Upper lobe of left lung (tissue), 5 donors: ENCODE data around the genes SRGN, HKDC1 and TACR2.

DNA sequence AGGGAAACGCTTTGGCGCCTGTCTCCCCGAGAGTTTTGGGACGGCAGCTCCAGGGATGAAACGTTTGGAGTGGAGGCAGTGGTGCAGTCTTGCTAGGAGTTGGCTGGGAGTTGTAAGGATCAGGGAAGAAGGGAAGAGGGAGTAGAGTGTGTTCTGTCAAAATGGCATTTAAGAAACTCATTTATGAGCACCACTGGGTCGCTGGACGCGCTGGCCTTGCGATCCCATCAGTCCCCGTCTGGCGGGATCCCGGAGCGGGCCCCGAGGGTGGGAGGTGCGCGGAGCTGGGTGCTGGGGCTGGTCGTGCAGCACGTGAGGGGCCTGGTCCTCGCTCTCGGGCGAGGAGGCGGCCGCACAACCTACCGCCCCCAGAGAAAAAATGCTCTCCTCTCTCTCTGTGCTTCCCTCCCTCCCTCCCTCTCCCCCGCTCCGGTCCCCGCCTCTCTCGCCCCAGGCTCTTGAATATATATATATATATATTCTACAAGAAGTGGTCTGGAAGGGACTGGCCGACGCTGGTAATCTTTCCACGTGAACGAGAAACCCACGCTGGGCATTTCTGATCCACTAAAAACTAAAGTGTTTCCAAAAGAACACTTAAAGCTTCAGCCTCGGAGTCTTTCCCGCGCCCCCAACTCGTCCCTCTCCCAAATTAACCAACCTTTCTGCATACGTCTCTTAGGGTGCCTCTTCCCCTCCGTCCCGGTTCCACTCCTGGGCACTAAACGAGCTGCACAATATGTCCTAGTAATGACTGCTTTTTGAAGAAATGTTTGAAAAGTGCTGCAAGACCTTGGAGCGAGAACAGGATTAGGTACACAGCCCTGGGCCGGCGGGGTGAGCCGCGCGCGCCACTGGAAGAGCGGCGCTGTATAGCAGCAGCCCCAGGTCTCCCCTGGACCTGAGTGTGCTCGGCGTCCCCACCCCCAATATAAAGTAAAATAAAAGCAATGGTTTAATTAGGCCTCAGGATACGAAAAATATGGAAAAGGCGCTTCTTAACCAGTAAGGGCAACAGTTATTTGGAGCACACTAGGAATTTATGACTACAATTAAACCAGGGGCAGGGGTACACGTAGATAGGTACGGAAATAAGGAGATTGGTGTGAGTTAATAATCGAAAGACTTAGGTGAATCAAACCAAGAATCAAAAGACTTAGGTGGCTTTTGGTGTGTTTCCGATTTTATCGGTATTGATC is 1.5 kb downstream of the TET1 start:
- PRO-cap, 2 experiments: no peak in any of the 2 experiments
- RAMPAGE, long total RNA, 4 experiments: no peak in any of the 4 experiments

DNA sequence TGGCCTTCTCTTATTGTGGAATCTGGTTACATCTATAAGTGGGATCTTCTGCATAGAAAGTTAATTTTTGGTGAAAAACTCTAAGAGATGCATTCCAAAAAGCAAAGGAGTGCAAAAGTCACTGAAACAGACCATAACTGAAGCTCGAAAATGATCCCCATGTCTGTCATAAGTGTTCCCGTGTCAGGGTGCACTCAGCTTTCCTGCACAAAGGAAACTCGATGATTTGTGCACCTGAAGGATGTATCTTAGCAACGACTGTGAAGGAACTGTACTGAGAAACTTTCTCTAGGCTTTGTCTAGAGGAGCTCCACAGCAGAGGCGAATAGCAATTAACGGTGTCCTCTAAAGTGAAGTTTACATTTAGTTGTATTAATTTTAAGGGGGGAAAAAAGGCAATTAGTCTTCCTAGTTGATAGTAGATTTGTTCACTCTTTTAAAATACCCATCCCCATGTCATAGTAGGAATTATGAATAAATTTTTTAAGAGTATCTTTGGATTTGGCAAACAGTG is 24.2 kb upstream of the DDX50 start:
- PRO-cap, 2 experiments: no peak in any of the 2 experiments
- RAMPAGE, long total RNA, 4 experiments: no peak in any of the 4 experiments

DNA sequence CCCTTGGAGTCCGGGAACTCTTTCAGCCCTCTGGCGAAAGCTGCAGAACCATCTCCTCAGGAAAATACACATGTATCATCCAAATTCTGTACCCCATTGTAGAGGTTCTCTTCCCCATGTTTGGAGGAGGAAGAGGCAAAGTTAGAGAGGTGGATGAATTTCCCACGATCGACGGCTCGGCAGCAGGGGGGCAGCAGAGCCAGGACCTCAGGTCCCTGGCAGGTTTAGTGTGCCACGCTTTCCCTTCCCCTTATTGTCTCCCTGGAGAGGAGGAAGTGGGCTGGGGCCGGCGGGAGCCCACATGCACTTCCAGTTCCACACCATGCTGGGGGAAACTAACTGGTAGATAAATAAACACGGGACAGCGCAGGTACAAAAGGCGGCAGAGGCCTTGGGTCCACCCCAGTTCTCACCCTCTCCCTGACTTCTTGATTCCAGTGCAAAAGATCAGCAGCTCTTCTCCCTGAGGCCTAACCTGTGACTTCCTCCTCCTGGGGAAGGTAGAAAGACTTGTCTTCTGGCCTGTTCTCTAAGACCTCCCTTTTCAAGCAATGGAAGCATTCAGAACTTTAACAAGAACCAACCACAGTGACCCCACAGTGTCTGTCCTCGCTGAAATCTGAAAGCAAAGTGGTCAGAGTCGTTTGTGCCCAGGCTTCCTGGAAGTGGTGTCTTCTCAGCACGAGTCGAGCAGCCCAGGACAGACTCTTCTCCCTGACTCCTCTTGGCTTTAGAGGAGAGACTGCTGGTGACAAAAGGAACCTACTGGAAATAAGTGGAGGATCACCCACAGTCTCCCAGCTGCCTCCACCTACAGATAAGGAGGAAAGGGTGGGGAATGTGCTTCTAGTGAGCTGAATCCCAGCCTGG is 30.5 kb upstream of the SRGN start:
- PRO-cap, 2 experiments: peak in 2 of 2 experiments; most common plus-strand start position 375 of the sequence (in 1); most common minus-strand start position 226 of the sequence (in 1)
- RAMPAGE, long total RNA, 4 experiments: no peak in any of the 4 experiments

GRCh38 chr10:69072718-69073475 is 15.0 kb upstream of the SRGN start:
- PRO-cap, 2 experiments: peak in 1 of 2 experiments; most common plus-strand start chr10:69073217 (in 1)
- RAMPAGE, long total RNA, 4 experiments: no peak in any of the 4 experiments

- PRO-cap, 2 experiments: peak in 2 of 2 experiments; most common plus-strand start chr10:69088072 (in 1); most common minus-strand start chr10:69087904 (in 1)
- RAMPAGE, long total RNA, 4 experiments: start-site peak on the plus strand in 4 of 4 experiments, at chr10:69088091-69088163 at its widest, 118 to 1,727 reads per replicate
Observed at GRCh38 chr10:69087771-69088767, at the start of gene SRGN. TSS of gene SRGN (plus strand) at chr10:69088103.

GRCh38 chr10:69093342-69094029 is 5.6 kb downstream of the SRGN start:
- PRO-cap, 2 experiments: peak in 2 of 2 experiments; most common plus-strand start chr10:69093575 (in 1)
- RAMPAGE, long total RNA, 4 experiments: no peak in any of the 4 experiments

DNA sequence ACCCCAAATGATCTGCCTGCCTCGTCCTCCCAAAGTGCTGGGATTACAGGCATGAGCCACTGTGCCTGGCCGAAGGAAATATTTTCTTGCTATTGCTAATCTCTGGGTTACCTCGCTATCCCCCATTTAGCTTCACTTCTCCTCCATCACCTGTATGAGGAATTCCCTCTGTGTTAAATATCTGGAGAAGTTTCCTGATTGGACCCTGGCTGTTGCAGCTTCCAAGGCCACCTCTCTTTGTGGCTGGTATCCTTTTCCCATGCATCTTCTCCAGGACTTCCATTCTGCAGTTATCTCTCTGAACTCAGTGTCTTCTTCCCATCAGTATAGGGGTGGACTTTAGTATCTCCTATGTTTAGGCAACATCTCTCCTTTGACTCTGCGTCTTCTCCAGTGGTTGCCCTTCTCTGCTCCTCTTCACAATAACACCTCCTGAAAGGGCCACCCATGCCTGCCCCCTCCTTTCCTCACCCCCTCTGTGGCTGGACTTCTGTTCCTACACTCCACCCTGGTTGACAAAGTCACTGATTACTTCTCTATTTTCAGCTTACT is 13.4 kb downstream of the SRGN start:
- PRO-cap, 2 experiments: no peak in any of the 2 experiments
- RAMPAGE, long total RNA, 4 experiments: no peak in any of the 4 experiments

DNA sequence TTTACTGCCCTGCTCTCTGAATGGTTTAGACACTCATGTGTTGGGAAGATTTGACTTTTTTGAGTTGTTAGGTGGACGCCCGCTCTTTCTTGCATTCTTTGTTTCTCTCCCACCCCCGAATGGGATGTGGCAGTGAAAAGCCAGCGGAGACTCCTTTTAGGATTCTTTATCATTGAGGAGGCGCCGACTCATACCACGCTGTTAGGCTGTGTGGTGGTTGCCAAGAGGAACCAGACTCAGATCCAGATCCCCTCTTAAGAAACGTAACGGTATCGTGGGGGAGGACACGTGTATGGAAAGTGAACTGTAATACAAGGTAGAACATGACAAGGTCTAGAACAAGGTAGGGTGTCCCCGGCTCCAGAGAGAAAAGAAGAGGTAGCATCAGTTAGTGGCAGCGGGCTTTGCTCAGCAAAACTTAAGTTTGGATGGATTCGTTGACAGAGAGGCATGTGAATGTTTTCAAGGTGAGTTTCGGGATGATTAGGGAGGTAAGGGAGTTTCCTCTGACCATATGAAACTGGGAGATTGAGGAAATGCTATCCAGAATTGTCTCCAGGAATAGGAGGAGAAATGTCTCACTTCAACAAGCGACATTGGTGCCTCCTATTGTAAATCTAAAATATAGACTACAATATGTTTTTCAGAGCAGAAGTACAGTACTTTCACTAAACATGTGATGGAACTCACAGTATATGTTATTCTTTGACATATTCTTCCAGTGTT is 916 bp downstream of the SUPV3L1 start:
- PRO-cap, 2 experiments: no peak in any of the 2 experiments
- RAMPAGE, long total RNA, 4 experiments: no peak in any of the 4 experiments

DNA sequence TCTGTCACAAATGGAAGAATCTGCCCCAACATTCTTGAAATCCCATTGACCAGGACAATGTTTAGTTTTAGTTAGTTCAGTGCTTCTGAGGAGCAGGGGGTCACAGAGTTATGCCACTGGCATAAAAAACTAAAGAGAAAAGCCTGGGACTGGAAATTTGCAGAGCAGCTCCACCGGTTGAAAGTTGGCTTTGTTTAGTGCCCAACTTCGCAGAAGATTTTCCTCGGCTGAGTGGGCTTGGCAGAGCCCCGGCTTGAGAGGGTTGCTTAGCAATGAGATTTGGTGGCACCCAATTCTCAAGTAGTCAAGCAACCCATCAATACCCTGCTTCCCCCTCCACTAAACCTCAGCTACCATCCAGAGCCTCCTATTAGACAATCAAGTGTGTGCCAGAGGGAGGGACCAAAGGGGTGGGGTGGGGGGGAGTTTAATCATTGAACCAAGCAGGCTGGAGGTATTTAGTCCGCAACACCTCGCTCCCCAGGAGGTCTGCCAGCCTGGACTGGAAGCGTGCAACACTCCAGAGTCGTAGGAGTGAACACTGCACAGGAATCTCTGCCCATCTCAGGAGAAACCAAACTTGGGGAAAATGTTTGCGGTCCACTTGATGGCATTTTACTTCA is at the start of gene HKDC1:
Gene HKDC1 (plus strand): TSS at position 486 of the 623 bp plus-strand sequence.
- PRO-cap, 2 experiments: peak in 1 of 2 experiments; most common plus-strand start position 486 of the sequence (in 1)
- RAMPAGE, long total RNA, 4 experiments: start-site peak on the plus strand in 3 of 4 experiments, centred at positions 468 to 488 of the sequence, 15 to 42 reads per replicate

- PRO-cap, 2 experiments: no peak in any of the 2 experiments
- RAMPAGE, long total RNA, 4 experiments: no peak in any of the 4 experiments
Observed at GRCh38 chr10:69323773-69324200, 5.1 kb downstream of the HK1 start.

DNA sequence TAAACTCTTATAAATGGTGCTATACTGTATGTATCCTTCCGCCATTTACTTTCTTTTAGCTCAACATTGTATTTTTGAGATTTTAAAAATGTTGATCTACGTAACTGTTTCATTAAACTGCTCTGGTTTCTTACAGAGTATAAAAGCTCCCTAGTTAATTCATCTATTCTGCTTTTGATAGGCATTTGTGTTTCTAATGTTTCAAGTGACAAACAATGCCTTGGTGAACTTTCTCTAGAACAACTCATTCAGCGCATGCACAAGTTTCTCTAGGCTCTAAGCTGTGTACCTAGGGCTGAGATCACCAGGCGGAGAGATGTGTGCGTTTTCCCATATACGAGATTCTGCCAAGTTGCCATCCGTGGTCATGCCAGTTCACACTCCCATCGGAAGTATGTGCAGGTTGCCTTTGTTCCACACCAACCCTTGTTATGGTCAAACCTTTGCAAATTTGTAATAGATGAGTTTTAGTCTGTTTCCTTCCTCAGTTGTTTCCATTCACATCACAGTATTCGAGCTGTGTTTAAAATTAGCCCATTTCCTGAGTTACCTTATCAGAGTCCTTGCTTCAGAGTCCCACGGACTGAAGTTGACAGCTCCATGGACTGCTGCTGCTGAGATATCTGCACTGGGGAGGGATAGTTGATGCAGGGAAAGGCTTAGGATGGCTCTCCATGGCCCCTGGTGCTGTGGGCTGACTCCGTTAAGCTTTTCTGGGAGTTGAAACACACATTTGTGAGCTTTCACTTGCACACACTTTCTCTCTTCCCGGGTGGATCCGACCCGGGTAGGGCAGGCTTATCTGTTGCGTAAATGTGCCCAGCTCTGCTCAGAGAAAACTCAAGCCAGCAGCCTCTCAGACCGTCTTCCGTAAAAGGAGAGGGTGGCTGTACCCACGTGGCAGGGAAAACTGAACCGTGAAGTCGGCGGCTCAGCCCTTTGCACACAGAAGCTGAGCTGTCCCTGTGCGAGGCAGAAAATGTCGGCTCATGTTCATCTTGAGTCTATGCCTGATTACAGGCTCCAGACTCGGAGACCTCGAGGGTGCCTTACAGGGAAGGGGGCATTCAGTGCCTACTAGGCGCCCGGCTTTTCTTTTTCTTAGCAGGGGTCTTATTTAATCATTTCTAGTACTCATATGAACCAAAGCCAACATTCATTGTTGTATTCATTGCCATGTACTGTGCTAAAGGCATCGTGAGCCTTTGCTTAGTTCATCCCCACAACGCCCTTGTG is 9.1 kb downstream of the HK1 start:
- PRO-cap, 2 experiments: no peak in any of the 2 experiments
- RAMPAGE, long total RNA, 4 experiments: no peak in any of the 4 experiments

DNA sequence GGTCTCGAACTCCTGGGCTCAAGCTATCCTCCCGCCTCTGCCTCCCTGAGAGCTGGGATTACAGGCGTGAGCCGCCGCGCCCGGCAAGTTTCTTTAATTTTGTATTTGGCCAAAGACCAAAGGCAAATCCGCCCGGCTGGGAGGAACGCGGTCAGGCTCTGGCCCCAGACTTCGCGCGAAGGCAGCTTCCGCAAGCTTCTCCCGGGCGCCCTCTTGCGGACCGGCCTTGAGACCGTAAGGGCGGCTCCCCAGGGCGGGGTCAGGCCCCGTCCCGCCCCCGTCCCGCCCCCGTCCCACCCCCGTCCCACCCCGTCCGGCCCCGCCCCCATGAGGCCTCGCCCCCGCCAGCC is 8.2 kb downstream of the TACR2 start:
- PRO-cap, 2 experiments: peak in 2 of 2 experiments; most common minus-strand start position 160 of the sequence (in 1)
- RAMPAGE, long total RNA, 4 experiments: no peak in any of the 4 experiments

GRCh38 chr10:69416268-69417283 is at the start of gene TACR2:
TSS of gene TACR2 (minus strand) at chr10:69416918.
- PRO-cap, 2 experiments: no peak in any of the 2 experiments
- RAMPAGE, long total RNA, 4 experiments: no peak in any of the 4 experiments

GRCh38 chr10:69438554-69439218 is 12.6 kb upstream of the TSPAN15 start:
- PRO-cap, 2 experiments: no peak in any of the 2 experiments
- RAMPAGE, long total RNA, 4 experiments: no peak in any of the 4 experiments

DNA sequence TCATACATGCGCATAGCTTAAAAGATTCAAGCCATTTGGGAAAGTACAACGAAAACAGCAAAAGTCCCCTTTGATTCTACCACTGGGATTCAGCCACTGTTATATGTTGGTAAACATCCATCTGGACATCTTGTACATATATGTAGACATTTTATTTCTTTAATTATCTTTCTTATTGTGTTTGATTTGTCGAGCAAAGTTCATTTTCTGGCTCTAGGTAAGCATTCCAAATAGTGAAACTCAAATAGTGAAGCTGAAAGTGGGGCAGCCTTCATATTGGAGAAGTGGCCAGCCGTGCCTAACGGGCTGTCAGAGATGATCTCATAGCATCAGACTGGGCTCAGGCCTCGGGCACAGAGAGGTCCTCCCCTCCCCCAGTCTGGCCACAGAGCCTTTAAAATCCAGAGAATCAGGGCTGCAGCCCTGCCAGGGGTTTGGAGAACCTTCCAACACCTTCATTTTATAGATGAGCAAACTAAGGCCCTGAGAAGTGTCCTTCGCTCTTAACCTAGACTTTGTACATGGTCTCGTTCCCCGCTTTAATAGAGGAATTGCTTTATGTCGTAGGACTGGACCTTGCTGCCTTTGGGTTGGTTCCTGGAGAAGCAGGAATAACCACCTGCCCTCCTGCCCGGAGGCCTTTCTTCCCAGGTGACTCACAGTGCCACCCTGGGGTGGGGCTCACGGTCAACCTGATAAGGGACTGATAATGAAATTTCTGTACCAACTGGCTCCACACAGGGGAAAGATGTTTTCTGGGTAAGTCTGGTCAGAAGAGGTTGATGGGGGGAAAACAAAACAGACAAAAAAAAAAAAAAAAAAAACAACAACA is 7.3 kb downstream of the TSPAN15 start:
- PRO-cap, 2 experiments: no peak in any of the 2 experiments
- RAMPAGE, long total RNA, 4 experiments: start-site peak on the plus strand in 1 of 4 experiments, centred at position 423 of the sequence, 5 reads per replicate

DNA sequence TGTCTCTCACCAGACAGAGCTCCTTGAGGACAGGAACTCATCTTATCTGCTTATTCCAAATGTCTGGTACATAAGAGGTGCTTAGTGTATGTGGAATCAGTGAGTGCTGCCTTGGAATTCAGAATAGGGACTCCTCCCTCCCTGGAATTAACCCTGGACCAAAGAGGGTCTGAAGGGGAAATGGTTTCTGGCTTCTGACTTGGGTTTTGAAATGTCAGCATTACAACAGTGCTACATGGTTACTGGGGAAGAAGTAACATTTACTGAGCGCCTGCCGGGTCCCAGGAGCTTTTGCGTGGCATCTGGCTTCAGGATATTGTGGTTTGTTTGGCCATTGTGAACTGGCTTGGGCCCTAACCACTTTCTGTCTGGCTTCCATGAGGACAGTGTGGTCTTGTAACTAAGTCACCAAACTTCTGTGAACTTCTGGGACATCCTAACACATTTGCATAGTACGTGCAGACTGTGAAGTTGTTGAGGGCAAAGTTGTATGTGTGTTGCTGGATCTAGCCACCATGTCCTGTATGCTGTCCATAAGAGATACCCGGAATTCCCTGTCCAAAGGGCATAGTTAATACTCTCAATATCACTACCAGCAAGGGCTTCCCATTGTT is 21.3 kb downstream of the TSPAN15 start:
- PRO-cap, 2 experiments: no peak in any of the 2 experiments
- RAMPAGE, long total RNA, 4 experiments: no peak in any of the 4 experiments

DNA sequence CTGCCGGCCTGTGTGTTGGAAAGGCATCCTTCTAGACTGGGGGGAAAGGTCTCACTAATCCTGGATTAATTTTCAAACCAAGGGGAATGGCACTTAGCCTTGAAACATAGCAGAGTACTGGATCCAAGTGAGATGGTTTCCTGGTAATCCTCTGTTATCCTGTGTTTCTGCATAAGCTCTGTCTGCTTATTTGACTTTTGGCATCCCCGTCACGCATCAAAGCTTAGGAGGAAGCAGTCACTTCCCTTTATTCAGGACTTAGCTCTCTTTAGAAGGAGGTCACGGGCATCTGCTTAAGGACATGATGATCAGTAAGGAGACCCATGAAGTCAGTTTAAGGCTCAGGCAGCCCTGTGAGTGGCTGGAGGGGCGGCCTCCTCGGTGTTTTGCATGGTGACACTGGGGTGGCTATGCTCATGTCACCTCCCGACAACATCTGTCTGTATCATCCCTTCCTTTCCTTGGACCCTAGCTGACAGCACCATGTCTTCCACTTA is 30.1 kb downstream of the TSPAN15 start:
- PRO-cap, 2 experiments: peak in 1 of 2 experiments; most common plus-strand start position 302 of the sequence (in 1); most common minus-strand start position 161 of the sequence (in 1)
- RAMPAGE, long total RNA, 4 experiments: no peak in any of the 4 experiments

GRCh38 chr10:69709086-69709500 is 79.0 kb downstream of the FAM241B start:
- PRO-cap, 2 experiments: no peak in any of the 2 experiments
- RAMPAGE, long total RNA, 4 experiments: no peak in any of the 4 experiments

- PRO-cap, 2 experiments: no peak in any of the 2 experiments
- RAMPAGE, long total RNA, 4 experiments: no peak in any of the 4 experiments
Observed at GRCh38 chr10:69721651-69722534, 79.8 kb upstream of the COL13A1 start.

GRCh38 chr10:70168640-70169351 is 1.5 kb downstream of the SAR1A start:
- PRO-cap, 2 experiments: no peak in any of the 2 experiments
- RAMPAGE, long total RNA, 4 experiments: start-site peak on the minus strand in 1 of 4 experiments, at chr10:70169019-70169121 at its widest, 21 reads per replicate